ENCODE results near the gene MESP2.

- RRBS, 2 experiments: 30% methylated on average over 2 of the region's 38 CpGs; no CpG with 5 or more reads in 1 of the 2 experiments
CAGE:
- cytosol, long polyA minus RNA: no peak
- cytosol, long polyA plus RNA: no peak
- long polyA plus RNA: no peak
- nucleus, long polyA minus RNA: no peak
- nucleus, long polyA plus RNA: no peak
Measured at GRCh38 chr15:88257061-88257580, 582 bp upstream of the NTRK3 start.

- RRBS, 2 experiments: no CpG with 5 or more reads among the region's 11 CpGs
CAGE:
- cytosol, long polyA minus RNA: no peak
- cytosol, long polyA plus RNA: no peak
- long polyA plus RNA: no peak
- nucleus, long polyA minus RNA: no peak
- nucleus, long polyA plus RNA: no peak
Measured at GRCh38 chr15:88615174-88616038, 5.7 kb upstream of the AEN start.

- RRBS, 2 experiments: no CpG with 5 or more reads among the region's 7 CpGs
CAGE:
- cytosol, long polyA minus RNA: no peak
- cytosol, long polyA plus RNA: no peak
- long polyA plus RNA: no peak
- nucleus, long polyA minus RNA: no peak
- nucleus, long polyA plus RNA: no peak
Measured at GRCh38 chr15:88695786-88696054, 56.9 kb downstream of the ISG20 start.

DNA sequence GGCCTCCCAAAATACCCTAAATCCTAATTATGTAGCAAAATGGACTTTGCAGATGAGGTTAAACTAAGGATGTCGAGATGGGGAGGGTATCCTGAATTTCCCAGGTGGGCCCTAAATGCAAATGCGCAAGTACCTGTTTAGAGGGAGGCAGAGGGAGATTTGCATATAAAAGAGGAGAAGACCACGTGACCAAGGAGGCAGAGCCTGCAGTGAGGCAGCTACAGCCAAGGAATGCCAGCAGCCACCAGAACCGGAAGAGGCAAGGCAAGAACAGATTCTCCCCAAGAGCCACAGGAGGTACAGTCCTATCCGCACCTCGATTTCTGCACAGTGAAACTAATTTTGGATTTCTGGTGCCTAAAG lies 10.7 kb downstream of the HAPLN3 start:
- RRBS, 2 experiments: no CpG with 5 or more reads among the region's 6 CpGs
CAGE:
- cytosol, long polyA minus RNA: no peak
- cytosol, long polyA plus RNA: no peak
- long polyA plus RNA: no peak
- nucleus, long polyA minus RNA: no peak
- nucleus, long polyA plus RNA: no peak

DNA sequence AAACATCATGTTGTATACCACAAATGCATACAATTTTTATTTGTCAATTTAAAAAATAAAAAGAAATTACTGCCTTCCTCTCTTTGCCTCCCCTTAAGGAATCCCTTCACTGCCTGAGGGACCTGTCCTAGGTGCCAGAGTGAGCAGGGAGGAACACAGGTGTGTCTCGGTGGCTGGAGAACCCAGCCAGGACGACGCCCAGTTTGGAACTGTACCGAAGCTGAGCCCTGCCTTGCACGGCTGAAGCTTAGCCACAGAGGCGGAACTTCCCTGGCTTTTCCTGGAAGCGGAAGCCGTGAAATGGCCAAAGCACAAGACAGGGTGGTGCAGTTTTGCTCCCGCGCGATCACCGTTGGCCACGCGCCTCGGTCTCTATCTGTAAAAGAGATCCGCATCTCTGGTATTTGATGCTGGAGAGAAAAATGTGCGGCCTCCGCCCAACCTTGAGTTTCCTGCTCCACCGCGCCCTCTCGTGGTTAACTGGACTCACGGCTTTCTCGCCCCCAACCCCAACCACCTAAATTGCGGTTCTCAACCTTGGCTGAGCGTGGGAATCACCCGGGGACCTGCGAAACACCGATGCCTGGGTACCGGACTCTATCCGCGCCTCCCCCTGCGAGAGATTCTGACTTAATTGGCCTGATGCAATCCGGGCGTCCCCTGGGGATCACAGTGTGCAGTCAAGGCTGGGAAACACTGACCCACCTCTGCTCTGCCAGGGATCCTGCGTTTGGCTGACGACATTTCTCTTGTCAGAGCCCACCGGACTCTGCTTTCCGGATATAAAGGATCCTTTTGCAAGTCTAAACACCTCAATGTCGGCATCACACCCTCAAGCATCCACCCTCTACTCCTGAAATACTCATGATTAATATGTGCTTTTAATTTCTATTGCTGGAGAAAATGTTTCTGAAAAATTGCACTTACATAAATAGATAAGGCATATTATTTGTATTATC lies 70.7 kb upstream of the ABHD2 start:
- RRBS, 2 experiments: 0 to 3% methylated on average over 4 to 8 of the region's 39 CpGs
CAGE:
- cytosol, long polyA minus RNA: no peak
- cytosol, long polyA plus RNA: no peak
- long polyA plus RNA: no peak
- nucleus, long polyA minus RNA: no peak
- nucleus, long polyA plus RNA: no peak

DNA sequence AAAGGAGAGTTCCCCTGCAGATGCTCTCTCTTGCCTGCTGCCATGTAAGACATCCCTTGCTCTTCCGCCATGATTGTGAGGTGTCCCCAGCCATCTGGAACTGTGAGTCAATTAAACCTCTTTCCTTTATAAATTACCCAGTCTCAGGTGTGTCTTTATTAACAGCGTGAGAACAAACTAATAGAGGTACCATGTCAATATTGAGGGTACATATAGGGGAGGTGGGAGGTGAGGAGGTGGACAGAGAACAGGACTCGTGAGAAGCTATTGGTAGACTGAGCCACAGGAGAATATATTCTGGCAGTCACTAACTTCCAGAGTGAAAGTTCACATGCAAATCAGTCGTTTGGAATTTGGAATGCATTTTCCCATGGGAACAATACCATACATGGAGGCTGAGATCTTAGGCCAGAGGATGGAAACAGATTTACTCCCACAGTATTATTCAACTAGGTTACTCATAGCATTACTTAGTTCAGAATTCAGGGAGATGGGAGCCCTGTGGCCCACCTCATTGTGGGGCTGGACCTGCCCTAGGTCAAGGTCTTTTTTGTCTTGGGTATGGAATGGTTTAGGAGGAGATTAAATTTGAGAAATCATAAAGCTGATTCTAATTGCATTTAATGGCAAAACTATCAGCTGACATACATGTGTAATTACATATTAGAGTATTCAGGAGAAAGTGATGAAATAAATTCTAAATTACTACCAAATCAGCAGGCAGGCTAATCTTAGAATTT lies 36.4 kb upstream of the ABHD2 start:
- RRBS, 2 experiments: no CpG with 5 or more reads among the region's 4 CpGs
CAGE:
- cytosol, long polyA minus RNA: no peak
- cytosol, long polyA plus RNA: no peak
- long polyA plus RNA: no peak
- nucleus, long polyA minus RNA: no peak
- nucleus, long polyA plus RNA: no peak

- RRBS, 2 experiments: no CpG with 5 or more reads among the region's 5 CpGs
CAGE:
- cytosol, long polyA minus RNA: no peak
- cytosol, long polyA plus RNA: no peak
- long polyA plus RNA: no peak
- nucleus, long polyA minus RNA: no peak
- nucleus, long polyA plus RNA: no peak
Measured at GRCh38 chr15:89089405-89090391, 1.4 kb downstream of the ABHD2 start.

DNA sequence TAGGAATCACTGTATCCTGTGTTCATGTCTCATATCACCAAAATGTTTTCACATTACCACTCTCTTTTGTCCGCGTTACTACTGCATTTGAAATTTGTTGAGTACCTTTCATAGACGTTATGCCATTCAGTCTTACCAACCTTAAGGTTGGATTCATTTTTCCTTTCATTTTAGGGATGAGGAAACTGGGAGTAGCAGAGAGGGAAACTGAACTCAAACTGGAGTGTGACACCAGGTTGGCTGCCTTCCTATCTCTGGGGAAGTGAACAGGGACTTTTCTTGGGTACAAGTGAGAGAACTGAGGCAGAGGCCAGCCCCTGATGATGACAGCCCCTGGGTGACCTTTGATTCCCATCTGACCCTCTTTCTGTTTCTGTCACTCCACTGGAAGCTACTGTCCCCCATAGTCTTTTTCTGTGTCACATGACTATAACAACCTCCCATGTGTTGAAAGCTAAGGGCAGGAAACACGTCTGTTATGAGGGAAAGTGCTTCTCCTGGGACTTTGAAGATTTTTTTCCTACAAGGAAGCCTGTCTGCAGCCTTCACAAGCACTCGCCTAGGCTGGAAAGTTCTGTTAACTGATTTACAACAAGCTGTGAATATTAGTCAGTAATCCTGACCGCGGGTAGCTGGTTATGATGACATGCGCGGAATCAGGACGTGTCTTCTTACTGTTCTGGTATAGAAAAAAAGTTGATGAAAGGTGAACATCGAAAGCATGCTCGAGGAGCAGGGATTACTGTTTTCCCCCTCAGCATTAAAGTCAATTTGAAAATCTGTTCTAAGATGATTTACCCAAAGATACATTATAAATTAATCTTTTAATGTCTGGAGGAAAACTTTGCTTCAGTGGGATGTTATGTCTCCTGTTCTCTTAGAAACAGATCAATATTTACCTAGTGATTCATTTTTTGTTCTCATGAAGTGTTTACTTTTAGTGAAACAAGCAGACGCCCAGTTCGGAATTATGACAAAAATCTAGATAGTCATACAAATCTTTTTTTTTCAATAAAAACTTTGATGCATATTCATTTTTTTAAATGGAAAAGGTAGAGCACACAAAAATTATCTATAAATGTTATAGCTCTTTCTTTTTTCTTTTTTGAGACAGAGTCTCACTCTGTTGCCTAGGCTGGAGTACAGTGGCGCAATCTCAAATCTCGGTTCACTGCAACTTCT lies 31.5 kb downstream of the ABHD2 start:
- RRBS, 2 experiments: no CpG with 5 or more reads among the region's 16 CpGs
CAGE:
- cytosol, long polyA minus RNA: no peak
- cytosol, long polyA plus RNA: no peak
- long polyA plus RNA: no peak
- nucleus, long polyA minus RNA: no peak
- nucleus, long polyA plus RNA: no peak

GRCh38 chr15:89127059-89127639 lies 38.9 kb downstream of the ABHD2 start:
- RRBS, 2 experiments: no CpG with 5 or more reads among the region's 3 CpGs
CAGE:
- cytosol, long polyA minus RNA: no peak
- cytosol, long polyA plus RNA: no peak
- long polyA plus RNA: no peak
- nucleus, long polyA minus RNA: no peak
- nucleus, long polyA plus RNA: no peak

DNA sequence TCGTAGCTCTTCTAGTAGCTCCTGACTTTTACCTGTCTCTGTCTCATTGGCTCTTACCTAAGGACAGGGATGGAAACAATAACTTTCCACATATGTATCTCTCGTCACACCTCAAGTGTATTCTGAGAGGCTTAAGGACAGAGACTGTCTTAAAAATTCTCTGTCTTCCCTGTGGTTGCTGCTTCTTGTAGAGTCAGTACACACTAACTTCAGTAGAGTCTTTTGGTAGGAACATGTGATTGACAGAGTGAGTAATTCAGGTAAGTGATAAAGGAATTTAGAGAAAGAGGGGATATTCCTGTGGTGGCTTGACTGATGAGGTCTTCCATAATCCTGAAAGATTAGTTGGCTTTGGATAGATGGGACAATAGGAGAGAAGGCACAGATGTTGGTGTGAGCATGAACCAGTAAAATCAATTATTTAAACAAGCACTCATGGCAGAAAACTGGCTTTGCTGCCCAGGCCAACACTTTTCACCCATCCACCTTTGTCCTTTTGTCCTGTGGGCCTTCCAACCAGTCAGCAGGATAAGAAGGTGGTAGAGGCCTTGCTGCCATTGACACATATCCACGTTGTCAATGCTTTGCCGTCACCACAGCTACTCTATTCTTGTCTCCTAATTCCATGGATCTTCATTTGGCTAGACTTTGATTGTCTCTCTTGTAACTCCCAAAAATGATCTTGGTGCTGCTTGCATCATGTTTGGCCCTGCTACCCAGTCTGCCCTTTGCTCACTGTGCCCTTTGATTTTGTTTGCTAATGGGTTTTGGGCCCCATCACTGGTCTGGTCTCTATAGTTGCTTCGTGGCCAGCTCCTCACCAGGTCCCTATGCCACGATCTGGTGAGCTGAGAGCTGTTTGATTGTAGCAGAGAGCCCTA lies 39.9 kb downstream of the ABHD2 start:
- RRBS, 2 experiments: no CpG with 5 or more reads among the region's 6 CpGs
CAGE:
- cytosol, long polyA minus RNA: no peak
- cytosol, long polyA plus RNA: no peak
- long polyA plus RNA: no peak
- nucleus, long polyA minus RNA: no peak
- nucleus, long polyA plus RNA: no peak

GRCh38 chr15:89133618-89133779 lies 45.2 kb downstream of the ABHD2 start:
CAGE:
- cytosol, long polyA minus RNA: no peak
- cytosol, long polyA plus RNA: no peak
- long polyA plus RNA: no peak
- nucleus, long polyA minus RNA: no peak
- nucleus, long polyA plus RNA: no peak

GRCh38 chr15:89157867-89158533 lies 63.4 kb downstream of the RLBP1 start:
- RRBS, 2 experiments: no CpG with 5 or more reads among the region's 3 CpGs
CAGE:
- cytosol, long polyA minus RNA: no peak
- cytosol, long polyA plus RNA: no peak
- long polyA plus RNA: no peak
- nucleus, long polyA minus RNA: no peak
- nucleus, long polyA plus RNA: no peak

DNA sequence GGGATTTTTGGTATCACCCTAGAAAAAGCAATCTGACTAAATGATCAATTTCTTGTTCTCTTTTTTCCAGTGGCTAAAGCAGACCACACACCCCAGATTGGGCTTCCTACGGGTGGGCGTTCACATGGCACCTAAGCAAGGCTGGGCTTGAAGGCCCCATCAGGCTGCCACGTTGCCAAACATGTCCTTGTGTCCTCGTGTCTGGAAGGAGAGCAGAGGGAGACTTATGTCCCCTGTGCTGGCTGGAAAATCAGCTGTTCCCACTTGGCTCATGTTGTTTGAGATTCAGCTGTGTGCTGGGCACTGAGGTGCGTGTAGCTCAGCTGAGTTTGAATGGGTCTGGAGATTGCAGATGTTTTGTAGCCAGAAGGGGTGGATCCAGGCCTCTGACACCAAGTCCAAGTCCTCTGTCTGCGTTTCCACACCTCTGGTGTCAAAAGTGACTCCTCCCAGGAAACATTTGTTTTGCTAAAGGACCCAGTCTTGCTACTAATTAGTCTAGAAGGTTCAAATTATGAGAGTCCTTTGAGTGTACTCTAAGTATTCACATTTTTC lies 34.6 kb downstream of the RLBP1 start:
- RRBS, 2 experiments: no CpG with 5 or more reads among the region's 6 CpGs
CAGE:
- cytosol, long polyA minus RNA: no peak
- cytosol, long polyA plus RNA: no peak
- long polyA plus RNA: no peak
- nucleus, long polyA minus RNA: no peak
- nucleus, long polyA plus RNA: no peak

- RRBS, 2 experiments: no CpG with 5 or more reads among the region's 11 CpGs
CAGE:
- cytosol, long polyA minus RNA: no peak
- cytosol, long polyA plus RNA: no peak
- long polyA plus RNA: no peak
- nucleus, long polyA minus RNA: no peak
- nucleus, long polyA plus RNA: no peak
Measured at GRCh38 chr15:89325244-89325770, 9.3 kb downstream of the POLG start.

GRCh38 chr15:89462297-89463117 lies 33.9 kb downstream of the RHCG start:
- RRBS, 2 experiments: no CpG with 5 or more reads among the region's 10 CpGs
CAGE:
- cytosol, long polyA minus RNA: no peak
- cytosol, long polyA plus RNA: no peak
- long polyA plus RNA: no peak
- nucleus, long polyA minus RNA: no peak
- nucleus, long polyA plus RNA: no peak

DNA sequence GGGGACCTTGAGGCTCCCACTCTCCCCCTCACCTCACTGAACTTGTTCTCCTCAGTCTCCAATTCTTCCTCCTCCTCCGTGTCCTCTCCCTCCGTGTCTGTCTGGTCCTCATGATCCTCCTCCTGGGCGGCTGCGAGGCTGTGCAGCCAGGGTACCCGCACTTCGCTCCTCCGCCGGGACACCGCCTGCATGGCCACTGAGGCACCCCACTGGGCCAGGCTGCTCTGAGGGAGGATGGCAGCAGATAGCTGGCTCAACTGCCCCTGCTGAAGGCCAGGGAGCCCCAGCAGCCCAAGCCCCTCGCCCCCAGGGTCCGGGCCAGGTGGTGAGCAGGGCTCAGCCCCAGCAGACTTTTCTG lies 11.6 kb downstream of the PLIN1 start:
- RRBS, 2 experiments: no CpG with 5 or more reads among the region's 11 CpGs
CAGE:
- cytosol, long polyA minus RNA: no peak
- cytosol, long polyA plus RNA: no peak
- long polyA plus RNA: no peak
- nucleus, long polyA minus RNA: no peak
- nucleus, long polyA plus RNA: no peak

GRCh38 chr15:89776286-89777100 lies at the start of gene MESP2:
TSS of gene MESP2 (plus strand) at chr15:89776332.
- RRBS, 2 experiments: 52 to 63% methylated on average over 14 to 17 of the region's 83 CpGs
CAGE:
- cytosol, long polyA minus RNA: no peak
- cytosol, long polyA plus RNA: no peak
- long polyA plus RNA: no peak
- nucleus, long polyA minus RNA: no peak
- nucleus, long polyA plus RNA: no peak

GRCh38 chr15:89803472-89804663 lies 10.8 kb downstream of the ANPEP start:
- RRBS, 2 experiments: 98% methylated on average over 4 of the region's 45 CpGs
CAGE:
- cytosol, long polyA minus RNA: no peak
- cytosol, long polyA plus RNA: no peak
- long polyA plus RNA: no peak
- nucleus, long polyA minus RNA: no peak
- nucleus, long polyA plus RNA: no peak

GRCh38 chr15:90025724-90026361 lies 24.7 kb downstream of the ZNF710 start:
- RRBS, 2 experiments: no CpG with 5 or more reads among the region's 5 CpGs
CAGE:
- cytosol, long polyA minus RNA: no peak
- cytosol, long polyA plus RNA: no peak
- long polyA plus RNA: no peak
- nucleus, long polyA minus RNA: no peak
- nucleus, long polyA plus RNA: no peak

GRCh38 chr15:90047944-90048603 lies 47.0 kb downstream of the ZNF710 start:
- RRBS, 2 experiments: no CpG with 5 or more reads among the region's 10 CpGs
CAGE:
- cytosol, long polyA minus RNA: no peak
- cytosol, long polyA plus RNA: no peak
- long polyA plus RNA: no peak
- nucleus, long polyA minus RNA: no peak
- nucleus, long polyA plus RNA: no peak

Data from HepG2 (cell line).